Endometrial microvascular endothelial cells (primary cell): ENCODE measurements around a stretch of chr12.

GRCh38 chr12:57230311-57231150, 1.0 kb downstream of the SHMT2 start:
- RAMPAGE, long total RNA, result no peak

DNA sequence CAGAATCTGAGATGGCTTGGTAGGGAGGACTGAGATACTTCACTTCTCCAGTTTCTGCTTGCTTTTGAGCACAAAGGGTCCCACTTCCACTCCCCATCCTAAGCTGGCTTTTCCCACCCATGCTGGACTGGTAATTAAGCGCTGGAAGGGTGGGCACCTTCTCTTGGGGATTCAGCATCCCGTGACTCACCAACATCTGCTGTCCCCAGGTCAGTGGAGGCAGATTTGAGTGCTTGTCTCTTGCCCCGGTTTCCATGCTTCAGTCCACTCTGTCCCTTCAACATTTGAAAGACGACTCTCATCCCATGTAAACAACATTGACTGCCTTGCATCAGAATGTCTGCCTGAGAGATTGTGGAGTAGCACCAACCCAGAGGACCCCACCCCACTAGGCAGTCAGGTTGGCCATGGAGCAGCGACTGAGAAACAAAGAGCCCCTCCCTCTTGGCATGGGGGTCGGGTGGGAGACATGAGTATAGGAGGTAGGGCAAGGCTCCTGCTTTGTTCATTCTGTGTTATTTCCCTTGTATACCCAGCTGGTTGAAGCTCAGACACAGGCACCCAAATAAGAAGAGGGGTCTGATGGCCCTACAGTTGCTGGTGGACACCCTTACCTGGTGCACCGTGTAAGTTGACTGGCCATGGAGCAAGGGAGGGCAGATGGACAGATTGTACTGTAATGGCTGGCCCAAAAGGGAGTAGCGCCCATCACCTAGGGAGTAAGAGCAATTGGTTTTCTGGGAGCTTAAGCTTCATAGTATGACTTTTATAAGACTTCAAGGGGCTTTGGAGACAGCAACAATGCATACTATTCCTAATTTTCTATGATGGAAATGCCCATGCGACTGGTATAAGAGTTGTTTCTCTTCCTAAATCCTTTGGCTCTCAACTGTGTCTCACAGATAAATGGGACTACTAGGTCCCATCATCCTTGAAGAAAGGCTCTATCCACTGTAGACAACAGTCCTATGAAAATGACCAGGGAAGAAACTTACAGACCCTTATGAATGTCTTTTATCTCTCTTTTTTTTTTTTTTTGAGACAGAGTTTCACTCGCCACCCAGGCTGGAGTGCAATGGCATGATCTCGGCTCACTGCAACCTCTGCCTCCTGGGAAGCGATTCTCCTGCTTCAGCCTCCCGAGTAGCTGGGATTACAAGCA, 5.2 kb upstream of the STAC3 start:
- RAMPAGE, long total RNA, result no peak

- RAMPAGE, long total RNA, result no peak
Observed at GRCh38 chr12:57341091-57341624, 89.7 kb downstream of the R3HDM2 start.

DNA sequence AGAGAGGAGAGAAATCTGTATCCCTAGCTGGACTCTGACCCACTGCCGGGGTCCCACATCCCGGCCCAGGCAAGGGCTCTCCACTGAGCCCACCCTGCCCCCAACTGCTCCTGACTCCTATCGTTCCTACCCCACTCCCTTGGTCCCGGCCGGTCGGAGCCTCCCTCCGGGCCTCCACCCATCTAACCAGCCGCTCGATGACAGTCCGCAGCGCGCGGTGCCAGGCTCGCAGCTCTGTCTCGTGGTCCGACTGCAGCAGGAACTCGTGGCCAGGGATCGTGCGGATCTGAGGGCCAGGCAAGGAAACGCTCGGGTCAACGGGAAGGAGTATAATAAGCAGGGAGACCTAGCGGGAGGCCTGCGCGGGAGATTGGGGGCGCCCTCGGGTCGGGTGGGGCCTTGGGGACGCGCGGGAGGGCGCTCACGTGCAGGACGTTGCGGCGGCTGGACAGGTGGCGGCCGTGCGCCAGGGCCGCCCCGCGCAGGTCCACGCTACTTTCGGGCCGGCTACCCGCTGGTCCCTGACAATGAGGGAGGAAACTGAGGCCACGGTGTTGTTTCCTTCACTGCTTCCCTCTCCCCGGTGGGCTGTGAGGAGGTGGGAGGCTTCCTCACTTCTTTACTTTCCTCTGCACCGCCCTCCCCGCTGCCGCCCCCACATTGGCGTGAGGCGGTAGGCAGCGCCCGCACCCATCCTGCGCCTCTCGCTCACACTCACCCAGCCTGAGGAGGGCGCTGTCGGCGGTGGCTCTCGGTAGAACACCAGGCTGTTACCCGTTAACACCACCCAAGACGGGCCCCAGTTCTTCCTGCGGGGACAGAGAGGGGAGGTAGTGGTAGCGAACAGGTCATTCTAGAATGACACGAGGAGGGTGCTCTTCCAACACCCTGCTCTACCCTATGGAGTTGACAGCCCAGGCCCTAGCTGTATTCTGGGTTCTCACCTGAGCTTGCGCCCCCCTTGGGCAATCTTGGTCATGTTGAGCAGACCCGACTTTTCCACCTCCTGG, 3.7 kb downstream of the ARHGAP9 start:
- RAMPAGE, long total RNA, result no peak

GRCh38 chr12:57516211-57516745, 4.0 kb downstream of the DDIT3 start:
- RAMPAGE, long total RNA, result no peak

DNA sequence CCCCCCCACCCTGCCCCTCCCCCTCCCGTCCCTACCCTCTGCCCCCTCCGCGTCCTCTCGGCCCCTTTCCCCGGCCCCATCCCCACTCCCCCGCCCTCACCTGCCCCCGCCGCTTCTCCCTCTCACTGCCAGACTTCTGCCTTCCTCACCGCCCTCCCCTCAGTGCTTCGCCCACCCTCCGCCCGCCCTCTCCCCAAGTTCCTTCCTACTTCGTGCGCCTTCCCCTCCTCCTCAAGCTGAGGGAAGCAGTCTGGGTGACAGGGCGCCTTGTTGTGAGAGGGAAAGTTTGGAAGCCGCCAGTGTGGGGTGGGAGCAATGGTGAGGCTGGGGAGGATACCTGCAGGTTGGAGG, 381 bp downstream of the MBD6 start:
- RAMPAGE, long total RNA, result no peak

DNA sequence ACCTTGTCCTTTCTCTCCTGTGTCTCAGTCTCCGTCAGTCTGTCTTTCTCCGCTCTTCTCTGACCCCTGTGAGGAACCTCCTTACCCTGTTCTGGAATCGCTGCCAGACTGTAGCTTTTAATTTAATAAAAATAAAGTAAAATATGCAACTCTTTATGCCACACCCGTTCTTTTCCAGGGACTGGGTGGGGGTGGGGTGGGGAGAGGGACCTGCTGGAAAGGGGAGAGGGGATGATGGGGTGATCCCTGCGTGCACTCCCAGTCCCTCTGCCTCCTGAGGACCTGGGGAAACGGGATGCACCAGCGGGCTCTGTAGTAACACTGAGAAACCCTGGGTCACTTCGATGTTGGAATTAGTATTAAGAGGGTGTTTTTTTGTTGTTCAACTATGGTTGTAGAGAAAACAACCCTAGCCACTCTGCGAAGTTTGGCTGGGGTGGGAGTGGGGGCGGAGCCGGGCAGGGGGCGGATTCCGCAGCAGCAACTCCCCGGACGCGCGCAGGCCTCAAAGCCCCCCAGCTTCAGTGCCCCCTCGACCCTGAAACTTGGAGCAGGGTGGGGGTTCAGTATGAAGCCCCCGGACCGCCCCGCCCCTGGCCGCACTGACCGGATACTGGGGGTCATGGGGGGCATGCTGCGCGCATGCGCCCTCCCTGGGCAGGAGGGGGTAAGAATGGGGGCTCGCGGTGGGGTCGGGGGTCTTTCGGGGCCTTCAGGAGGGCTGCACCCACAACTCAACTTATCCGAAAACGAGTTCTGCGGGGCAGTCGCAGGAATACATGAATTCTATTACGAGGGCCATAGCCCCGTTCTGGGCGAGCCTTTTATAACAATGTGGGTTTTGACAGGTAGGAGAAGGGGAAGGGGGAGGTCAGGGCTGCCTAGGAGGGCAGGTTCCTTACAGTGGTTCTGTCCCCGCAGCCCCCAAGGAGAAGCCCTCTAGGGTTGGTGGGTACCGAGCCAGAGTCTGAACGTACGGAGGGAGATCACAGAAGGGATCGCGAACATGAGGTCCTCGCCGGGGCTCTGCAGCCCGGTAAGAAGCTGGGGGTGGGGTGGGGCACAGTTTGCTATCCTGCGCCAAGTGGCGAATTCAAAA, 1.2 kb upstream of the ARHGEF25 start:
- RAMPAGE, long total RNA, result no peak

DNA sequence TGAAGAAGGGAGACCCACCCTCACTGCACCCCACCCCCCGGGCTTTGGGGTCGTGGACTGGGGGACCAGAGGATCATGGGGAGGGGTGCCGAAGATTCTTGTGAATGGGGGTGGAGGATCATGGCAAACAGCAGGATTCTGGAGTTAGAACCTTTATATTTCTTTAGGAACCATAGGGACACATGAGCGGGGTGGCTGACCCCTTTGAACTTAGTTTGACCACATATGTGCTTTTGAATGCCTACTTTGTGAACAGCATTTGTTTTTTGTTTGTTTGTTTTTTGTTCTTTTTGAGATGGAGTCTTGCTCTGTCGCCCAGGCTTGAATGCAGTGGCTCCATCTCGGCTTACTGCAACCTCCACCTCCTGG, 7.0 kb downstream of the ARHGEF25 start:
- RAMPAGE, long total RNA, result no peak

DNA sequence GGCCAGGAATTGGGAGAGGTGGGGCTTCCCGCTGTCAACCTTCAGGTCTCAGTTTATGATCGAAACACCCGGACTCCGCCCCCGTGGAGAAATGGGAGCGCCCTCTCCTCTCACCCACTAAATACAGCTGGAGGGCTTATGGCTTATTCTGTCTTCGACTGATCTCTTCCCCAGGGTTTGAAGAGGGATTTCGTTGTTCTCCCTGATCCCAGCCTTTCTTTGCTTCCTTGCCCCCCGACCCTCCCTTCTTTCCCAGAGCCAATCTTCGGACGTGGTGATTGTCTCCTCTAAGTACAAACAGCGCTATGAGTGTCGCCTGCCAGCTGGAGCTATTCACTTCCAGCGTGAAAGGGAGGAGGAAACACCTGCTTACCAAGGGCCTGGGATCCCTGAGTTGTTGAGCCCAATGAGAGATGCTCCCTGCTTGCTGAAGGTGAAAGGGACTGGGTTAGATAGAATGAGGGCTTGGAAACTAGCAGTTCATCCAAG, 606 bp downstream of the OS9 start:
- RAMPAGE, long total RNA, result no peak

GRCh38 chr12:57819827-57820542, 1.5 kb upstream of the AVIL start:
- RAMPAGE, long total RNA, result no peak

GRCh38 chr12:57822470-57823030, 4.0 kb upstream of the AVIL start:
- RAMPAGE, long total RNA, result no peak

DNA sequence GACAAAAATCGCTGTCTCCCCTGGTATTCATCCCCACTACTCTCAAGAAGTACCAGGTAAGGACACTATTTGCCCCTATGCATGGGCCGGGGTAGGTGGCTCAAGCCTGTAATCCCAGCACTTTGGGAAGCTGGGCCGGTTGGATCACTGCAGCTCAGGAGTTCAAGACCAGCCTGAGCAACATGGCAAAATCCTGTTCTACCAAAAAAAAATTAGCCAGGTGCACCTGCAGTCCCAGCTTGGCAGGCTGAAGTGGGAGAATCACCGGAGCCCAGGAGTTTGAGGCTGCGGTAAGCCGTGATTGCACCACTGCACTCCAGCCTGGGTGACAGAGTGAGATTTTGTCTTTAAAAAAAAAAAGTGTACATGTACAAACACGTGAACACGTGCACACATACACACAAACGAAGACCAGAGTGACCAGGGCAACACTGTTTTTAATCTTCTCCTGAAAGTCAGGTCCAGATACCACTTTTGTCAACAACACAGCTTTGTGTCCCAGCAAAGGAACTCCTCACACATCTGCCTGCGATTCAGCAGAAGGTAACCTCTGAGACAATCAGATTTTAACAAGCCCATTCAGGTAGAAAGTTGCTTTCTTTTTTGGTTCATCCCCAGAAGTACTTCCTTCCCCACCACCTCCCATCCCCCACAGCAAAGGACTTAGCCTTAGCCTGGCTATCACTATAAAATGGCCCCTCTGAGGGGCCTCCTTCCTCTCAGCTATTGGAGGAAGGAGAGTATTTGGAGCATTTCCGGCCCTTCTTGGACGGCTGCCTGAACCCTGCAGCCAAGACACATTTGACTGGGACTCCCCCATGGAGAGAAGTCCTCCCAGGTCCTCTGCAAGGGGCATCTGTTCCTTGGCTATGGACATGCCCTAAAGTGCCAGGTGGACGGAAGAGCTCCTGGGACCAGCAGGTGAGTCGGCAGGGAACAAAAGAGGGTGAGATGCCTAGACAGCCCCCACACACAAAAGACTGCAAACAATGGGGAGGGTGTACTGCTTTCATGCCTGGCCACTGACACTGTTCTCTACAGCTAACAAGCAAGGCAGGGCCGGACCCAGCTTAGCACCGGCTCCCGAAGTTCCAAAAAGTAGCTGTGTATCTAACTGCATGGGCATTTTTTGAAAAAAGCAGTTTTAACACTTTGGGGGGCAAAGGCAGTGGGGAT, 9.8 kb downstream of the CTDSP2 start:
- RAMPAGE, long total RNA, result no peak

- RAMPAGE, long total RNA, result no peak
Observed at GRCh38 chr12:57844224-57845028, 2.1 kb downstream of the CTDSP2 start.

DNA sequence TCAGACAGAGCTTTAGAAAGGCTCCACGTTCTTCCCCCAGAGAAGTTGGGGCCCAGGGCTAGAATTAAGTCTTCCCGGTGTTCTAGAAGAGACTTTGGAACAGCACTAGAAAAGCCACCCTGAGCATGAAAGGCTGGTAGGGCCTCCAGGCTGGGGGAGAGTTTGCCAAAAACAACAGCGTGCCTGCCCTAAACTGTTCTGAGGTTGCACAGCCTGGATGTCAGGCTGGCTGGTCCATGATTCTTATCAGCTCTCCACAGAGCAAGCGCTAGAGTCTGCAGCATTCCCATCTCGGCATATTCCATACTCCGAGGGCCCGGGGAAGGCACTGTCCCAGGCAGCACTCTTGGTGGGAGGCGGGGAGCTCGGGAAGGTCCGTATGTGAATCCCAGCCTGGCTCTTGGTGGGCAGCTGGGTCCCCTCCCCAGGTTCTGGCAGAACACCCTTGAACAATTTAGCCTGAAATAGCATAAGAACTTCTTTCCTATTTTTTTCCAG, 41.5 kb upstream of the CTDSP2 start:
- RAMPAGE, long total RNA, result no peak

GRCh38 chr12:57892138-57892619, 45.6 kb upstream of the CTDSP2 start:
- RAMPAGE, long total RNA, result no peak

DNA sequence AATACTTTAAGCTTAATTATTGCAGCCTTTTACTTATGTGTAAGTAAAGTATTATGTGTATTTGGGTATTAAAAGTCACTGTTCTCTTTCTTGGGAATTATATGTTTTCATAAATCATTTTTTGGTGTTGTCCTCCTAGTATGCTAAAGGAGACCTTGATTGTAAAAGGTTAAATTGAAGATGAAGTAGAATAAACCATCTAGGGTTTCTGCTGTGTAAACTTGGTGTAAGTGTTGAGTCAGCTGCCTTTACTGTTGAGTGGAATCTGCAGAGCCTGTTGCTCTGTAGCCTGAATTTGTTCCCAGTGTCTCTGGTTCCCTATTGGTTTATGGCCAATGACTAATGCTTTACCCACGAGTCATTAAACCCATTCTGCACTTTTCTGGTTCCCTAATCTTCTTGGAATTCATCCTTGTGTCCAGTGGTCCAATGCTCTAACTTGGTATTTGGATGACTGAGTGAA, 423.3 kb downstream of the ATP23 start:
- RAMPAGE, long total RNA, result no peak

DNA sequence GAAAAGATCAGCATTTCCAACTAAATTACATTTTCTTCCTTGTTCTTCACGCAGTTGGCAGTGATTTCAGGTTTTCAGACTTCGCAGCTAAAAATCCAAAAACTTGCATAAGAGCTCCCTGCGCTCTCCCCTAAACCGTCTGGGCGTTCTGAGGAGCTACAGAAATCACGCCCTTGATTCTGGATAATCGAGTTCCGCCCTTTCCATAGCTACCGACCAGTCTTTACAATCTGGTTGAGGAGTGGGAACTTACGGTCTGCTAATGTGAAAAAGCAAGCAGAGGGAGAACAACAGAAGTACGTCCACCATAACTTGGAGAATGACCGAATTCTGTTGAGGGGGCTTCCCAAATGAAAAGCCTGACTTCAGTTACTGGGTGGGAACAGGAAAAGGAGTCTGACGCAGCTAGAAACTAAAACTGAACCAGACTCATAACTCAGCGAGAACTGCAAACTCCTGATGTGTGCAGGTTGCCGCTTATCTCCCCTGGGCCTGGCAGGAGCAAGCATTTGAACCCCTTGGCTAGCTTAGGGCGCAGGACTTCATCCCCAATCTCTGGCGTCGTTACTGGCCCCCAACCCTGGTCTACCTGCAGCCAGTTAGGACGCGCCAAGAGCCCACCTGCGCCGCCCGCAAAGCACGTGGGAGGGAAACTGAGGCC, 1.0 kb downstream of the LRIG3 start:
- RAMPAGE, long total RNA, result no peak

DNA sequence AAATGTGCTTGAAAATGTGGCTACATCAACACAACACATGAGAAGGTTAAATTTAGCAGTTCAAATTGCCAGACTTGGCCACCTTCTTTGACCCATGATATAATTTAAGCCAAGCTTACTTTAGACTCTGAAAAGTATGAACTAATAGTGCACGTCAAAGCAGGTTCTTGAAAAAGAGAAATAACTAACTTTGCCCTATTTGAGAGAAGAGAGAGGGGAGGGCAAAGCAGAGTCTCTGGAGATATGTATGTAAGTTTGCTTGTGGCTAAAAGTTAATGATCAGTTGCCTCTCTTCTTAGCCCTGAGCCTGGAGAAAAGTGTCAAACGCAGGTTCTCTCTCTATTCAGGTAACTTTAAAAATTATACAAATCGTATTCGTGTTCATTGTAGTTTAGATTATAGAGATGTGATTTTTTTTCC, 68.8 kb downstream of the SLC16A7 start:
- RAMPAGE, long total RNA, result no peak

DNA sequence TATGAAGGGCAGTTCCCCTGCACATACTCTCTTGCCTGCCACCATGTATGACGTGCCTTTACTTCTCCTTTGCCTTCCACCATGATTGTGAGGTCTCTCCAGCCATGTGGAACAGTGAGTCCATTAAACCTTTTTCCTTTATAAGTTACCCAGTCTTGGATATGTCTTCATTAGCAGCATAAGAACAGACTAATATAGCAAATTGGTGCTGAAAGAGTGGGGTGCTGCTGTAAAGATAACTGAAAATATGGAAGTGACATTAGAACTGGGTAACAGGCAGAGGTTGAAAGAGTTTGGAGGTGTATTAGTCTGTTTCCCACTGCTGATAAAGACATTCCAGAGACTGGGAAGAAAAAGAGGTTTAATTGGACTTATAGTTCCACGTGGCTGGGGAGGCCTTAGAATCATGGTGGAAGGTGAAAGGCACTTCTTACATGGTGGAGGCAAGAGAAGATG, 70.8 kb downstream of the SLC16A7 start:
- RAMPAGE, long total RNA, result no peak

GRCh38 chr12:62296095-62297192, 36.2 kb downstream of the USP15 start:
- RAMPAGE, long total RNA, result no peak